SUDHL5 (cell line): ENCODE measurements around the gene ZP3.

GRCh38 chr7:76234783-76235613 lies 33.3 kb downstream of the SRRM3 start:
- PRO-cap = no peak

GRCh38 chr7:76359719-76360036 lies 887 bp upstream of the YWHAG start:
- PRO-cap = unidirectional peak, minus-strand start at chr7:76359859

- PRO-cap = no peak
Measured at GRCh38 chr7:76364053-76364429, 5.2 kb upstream of the YWHAG start.

DNA sequence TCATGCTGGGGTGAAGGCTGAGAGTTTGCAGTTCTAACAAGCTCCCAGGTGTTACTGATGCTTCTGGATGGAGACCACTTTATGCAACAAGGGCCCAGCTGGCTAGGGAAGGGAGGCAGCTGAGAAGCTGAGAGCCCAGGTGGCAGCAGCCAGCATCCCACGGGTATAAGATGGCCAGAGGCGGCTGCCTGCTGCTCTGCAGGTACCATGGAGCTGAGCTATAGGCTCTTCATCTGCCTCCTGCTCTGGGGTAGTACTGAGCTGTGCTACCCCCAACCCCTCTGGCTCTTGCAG lies at the start of gene ZP3:
TSS of gene ZP3 (plus strand) at position 193 of the 294 bp plus-strand sequence.
- PRO-cap = no peak

- PRO-cap = unidirectional peak, minus-strand start at chr7:76445780
Measured at GRCh38 chr7:76445640-76446056, 15.9 kb upstream of the DTX2 start.

DNA sequence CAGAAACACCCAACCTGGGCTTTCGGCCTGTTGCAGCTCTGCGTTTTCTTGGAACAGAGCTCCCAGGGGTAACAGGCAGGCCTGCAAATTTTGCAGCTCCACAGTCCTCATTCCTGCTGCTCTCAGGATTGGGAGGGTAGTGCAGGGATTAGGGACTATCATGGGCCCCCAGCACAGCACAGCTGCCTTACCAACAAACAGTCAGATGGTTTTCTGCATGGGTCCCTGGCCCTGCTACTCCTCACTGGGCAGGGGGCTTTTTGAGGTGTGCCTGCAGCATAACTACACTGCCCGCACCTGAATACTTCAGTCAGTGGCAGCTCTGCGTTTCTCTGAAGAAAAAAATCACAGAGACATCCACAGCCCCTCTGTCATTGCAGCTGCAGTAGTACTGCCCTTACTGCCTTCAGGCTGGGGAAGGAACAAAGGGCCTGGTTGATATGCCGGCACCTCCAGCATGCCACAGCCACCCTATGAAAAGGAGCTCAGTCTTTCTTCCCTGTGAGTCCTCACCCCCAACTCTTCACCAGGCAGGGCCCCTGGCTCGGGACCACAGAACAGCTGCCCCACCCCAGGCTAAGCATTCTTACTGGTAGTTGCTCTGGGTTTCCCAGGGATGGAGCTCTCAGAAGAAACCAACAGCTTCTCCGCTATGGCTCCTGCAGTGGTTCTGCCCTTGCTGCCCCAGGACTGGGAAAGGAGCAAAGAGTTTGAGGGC lies 36.2 kb downstream of the POMZP3 start:
- PRO-cap = no peak

- PRO-cap = no peak
Measured at GRCh38 chr7:76591415-76592378, 35.4 kb downstream of the POMZP3 start.

DNA sequence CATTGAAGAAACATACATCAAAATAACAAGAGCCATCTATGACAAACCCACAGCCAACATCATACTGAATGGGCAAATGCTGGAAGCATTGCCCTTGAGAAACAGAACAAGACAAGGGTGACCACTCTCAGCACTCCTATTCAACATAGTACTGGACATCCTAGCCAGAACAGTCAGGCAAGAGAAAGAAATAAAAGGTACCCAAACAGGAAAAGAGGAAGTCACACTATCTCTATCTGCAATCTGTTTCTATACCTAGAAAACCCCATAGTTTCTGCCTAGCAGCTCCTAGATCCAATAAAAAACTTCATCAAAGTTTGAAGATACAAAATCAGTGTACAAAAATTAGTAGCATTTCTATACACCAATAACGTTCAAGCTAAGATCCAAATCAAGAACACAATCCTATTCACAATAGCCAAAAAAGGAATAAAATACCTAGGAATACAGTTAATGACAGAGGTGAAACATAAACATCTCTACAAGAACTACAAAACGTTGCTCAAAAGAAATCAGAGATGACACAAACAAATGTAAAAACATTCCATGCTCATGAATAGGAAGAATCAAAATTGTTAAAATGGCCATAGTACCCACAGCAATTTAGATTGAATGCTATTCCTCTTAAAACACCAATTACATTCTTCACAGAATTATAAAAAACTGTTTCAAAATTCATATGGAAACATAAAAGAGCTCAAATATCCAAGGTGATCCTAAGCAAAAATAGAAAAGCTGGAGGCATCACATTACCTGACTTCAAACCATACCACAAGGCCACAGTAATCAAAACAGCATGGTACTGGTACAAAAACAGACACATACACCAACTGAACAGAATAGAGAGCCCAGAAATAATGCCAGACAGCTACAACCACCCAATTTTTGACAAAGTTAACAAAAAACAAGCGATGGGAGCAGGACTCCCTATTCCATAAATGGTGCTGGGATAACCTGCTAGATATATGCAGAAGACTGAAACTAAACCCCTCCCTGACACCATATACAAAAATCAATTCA lies 29.5 kb downstream of the POMZP3 start:
- PRO-cap = no peak

GRCh38 chr7:76605767-76606518 lies 21.1 kb downstream of the POMZP3 start:
- PRO-cap = no peak

DNA sequence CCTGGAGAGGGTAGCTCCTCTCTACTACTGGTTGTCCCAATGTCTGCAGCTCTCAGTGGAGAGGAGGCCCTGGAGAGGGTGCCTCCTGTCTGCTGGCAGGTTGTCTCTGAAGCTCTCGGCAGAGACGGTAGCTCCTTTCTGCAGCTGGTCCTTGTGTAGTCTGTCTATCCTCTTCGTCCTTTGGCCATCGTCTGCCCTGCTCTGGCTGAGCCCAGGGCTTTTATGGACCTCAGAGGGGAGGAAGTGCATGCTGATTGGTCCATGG lies 4.1 kb downstream of the CCDC146 start:
- PRO-cap = no peak

GRCh38 chr7:77410201-77410596 lies 6.0 kb downstream of the GSAP start:
- PRO-cap = no peak

GRCh38 chr7:77426017-77426378 lies 9.8 kb upstream of the GSAP start:
- PRO-cap = unidirectional peak, plus-strand start at chr7:77426208

- PRO-cap = no peak
Measured at GRCh38 chr7:77690196-77690899, 5.9 kb upstream of the RSBN1L start.

- PRO-cap = no peak
Measured at GRCh38 chr7:77711211-77711680, 15.0 kb downstream of the RSBN1L start.

GRCh38 chr7:78230810-78231082 lies 432.5 kb upstream of the TMEM60 start:
- PRO-cap = no peak

GRCh38 chr7:78770915-78771633 lies 682.4 kb downstream of the MAGI2 start:
- PRO-cap = no peak

- PRO-cap = no peak
Measured at GRCh38 chr7:79235147-79235930, 218.1 kb downstream of the MAGI2 start.

GRCh38 chr7:80581464-80582117 lies 56.9 kb upstream of the CD36 start:
- PRO-cap = no peak

- PRO-cap = no peak
Measured at GRCh38 chr7:80611568-80612091, 26.8 kb upstream of the CD36 start.

DNA sequence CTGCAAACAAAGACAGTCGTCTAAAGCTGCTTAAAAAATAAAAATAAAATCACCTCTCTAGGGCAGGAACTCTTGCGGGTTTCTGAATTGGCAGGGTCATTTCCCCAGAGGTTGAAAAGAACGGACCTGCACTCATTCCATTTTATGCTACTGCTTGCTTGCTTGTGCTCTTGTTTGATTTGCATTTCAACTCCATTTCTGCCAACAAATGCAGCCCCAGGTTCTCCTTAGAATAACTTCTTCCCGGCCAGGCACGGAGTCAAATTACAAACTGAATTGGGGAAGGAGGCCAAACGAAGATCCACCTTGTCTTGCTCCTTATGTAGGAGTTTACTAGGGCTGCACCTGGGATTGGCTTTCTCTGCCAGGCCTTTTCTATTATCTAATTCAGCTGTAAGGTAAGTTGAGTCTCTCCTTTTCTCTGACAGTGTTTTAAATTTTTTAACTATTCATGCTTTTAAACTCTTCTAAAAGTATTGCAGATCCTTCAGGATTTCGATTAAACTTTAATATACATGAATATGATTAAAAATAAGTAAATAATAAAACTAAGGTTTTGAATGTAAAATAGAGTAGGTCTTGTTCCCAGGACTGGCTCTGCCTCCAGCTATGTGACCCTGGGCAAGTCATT lies 79.5 kb downstream of the HGF start:
- PRO-cap = no peak